Penis (tissue), 1 donor: ENCODE measurements around a stretch of chr7.

DNA sequence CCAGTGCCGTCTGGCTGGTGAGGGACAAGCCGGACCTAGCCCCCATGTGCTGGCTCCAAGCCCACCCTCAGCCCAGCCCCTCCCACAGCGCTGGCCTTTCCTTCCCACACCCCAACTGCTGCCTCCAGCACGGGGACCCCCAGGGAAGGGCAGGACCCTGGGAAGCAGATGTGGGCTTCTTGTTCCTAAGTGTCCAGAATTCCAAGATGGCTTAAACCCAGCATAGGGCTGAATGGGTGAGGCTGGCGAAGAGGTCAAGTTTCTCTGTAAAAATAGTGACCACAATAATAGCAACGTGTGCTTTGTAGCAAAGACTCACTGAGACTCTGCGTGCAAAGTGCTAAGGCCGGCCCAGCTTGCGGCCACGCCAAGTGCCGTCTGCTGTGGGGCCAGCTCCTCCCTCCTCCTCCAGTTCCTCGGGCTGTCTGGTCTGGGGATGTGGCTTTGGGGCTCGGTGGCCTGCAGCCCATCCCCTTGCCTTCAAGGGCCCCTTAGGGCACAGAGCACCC is 7.8 kb upstream of the FAM20C start:
- PRO-cap: no peak

- PRO-cap: no peak
These were observed 28.1 kb downstream of the FAM20C start for GRCh38 chr7:220399-220937.

DNA sequence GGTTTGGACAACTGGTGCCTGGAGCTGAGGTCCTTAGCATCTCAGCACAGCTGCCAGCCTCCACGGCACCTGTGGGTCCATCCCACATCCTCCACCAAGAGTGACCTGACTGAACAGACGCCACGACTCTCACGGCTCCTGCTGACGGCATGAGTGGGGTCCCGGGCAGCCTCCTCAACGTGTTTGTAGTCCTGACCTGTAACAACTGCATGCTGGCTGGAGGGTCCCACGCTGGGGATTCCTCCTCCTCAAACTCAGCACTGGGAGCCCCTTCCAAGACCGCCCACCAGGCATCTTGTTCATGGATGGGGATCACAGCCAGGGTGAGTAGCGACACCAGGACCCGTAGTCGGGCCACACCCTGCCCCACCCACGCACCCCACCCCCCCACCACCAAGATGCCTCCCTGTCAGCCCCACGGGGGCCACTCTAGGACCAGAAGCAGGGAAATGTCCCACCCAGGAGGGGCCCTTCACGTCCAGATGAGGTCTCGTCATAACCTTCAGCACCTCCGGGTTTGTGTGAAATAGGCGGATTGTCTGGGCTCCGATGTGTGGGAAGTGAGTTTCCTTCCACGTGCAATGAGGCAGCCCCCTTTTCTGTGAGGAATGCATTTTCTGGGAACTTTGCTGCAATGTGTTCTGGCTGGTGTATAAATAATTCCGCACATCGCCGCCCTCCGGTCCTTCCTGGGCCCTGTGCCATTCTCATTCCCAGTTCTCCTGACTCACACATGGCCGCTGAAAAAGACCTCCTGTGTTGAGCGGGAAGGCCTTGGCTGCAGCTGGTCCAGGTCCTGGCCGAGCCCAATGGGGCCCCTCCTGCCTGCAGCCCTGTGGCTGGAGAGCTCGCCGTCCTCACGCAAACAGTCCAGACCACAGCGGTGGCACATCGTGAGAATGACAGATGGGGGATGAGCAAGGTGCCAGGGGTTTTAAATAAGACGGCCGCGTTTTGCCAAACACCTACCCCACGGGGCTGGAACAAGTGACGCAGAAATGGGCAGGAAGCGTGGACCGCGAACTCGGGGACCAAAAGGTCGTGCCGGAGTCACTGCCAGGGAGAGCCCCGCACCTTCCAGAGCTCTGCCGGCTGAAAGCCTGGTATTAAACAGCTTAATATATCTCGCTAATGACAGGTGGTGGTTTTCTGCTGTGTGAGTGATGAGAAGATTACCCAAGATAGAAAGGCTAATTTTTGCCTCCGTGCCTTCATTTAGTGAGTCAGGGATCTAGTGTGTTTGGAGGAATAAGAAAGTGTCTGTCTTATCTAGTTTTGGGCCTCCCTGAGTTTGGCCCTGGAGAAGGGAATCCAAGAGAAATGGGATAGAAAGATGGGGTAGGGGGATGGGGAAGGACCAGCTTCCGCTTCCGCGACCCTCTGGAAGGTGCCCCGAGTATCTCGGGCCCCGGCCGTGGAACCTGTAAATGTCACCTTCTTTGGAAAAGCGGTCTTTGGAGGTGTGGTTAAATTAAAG is 36.8 kb downstream of the FAM20C start:
- PRO-cap: no peak

DNA sequence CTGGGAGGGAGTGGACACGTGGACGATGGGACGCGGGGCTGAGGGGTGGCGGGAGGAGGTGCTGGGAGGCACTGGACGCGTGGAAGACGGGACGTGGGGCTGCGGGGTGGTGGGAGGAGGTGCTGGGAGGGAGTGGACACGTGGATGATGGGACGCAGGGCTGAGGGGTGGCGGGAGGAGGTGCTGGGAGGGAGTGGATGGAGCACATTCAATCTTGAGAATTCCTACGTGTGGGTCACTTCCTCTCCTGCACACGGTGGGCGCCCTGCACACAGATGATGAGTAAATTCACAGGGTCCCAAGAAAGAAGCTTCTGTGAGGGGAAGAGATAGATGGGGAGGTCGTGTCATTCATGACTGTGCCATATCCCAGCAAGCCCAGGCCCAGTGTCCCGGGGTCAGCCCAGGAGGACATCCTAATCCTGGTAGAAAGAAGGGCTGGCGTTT is 7.3 kb downstream of the FOXL3 start:
- PRO-cap: no peak

GRCh38 chr7:323765-324262 is 33.8 kb downstream of the FOXL3 start:
- PRO-cap: no peak

GRCh38 chr7:329974-330399 is 40.0 kb downstream of the FOXL3 start:
- PRO-cap: no peak

DNA sequence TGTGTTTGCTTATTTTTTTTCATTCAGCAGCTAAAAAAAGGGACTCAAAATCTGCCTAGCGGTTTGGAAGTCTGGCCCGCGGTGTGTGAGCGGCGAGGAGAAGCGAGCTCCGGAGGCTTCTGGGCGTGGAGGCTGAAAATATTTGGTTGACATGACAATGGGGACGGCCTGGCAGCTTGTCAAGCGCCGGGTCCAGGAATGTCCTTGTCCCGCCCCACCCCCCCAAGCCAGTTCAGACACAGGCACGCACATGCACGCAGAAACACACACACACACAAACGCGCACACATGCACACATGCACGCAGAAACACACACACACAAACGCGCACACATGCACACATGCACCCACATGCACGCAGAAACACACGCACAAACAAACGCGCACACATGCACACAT is 43.5 kb downstream of the FOXL3 start:
- PRO-cap: no peak

GRCh38 chr7:353691-353916 is 63.6 kb downstream of the FOXL3 start:
- PRO-cap: no peak

DNA sequence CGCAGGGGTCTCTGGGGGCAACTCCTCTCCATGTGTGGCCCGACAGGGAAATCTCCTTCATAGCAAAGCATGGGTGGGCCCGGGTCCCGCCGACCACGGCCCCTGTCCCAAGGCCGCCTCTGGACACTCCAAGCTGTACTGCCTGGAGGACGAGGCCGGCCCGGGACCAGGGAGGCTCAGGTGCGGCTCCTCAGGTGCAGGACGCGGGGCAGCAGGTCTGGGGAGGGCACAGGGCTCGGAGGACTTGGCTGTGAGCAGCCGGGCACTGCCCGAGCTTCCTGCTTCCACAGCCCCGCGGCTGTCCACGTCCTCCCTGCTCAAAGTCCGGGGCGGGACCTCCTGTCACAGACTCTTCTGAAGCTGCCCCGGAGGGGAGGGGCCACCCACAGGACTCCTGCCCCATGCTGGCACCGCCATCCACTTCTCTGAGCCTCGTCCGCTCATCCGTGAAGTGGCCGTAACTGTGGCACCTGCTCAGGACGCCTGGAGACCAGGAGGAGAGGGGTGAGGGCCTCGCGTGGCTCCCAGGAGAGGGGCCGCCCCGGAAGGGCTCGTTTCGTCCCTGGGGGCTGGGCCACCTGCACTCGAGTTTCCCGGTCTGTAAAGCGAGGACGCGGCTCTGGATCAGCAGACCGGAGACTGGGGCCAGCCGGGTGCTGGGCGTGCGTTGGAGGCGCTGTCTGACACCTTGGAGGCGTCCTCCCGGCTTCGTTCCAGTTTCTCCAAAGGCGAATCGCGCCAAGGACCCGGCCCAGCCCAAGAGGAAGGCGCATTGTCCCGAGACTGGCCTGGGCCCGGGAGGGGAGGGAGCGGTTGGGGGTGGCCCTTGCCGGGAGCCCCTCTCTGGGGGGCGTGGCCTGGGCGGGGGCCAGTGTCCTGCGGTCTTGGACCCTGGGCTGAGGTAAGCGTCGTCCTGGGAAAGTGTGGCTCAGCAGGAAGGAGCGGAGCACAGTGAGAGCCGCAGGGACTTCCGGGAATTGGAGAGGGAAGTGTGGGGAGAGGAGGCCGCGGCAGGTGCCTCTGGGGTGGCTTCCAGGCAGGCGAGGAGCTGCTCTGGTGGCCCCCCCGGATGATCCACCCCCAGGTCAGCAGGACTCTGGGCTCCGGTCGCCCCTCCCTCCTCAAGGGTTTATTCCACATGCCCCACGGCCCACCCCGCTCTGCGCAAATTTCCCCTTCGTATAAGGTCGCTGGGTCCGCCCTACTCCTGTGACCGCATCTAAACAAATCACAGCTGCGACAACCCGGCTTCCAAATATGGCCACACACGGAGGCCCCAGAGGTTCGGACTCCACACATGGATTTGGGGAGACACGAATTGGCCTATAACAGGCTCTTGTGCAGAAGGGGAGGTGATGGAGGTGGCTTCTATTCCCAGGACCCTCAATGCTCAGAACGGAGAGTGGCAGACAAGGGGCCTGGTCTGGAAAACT is 89.6 kb downstream of the FOXL3 start:
- PRO-cap: no peak

DNA sequence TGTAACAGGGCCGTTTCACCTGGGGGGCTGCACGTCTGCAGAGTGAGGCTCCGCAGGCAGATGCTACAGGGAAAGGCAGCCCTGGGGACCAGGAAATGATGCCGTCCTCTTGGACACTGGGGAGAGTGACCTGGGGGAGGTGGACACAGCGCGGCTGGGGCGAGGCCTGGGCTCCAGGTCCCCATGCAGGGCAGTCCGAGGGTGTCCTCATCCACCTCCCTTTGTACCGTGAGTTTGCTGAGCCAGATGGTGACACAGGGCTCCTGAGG is 41.9 kb downstream of the PDGFA start:
- PRO-cap: no peak

GRCh38 chr7:557397-558060 is 37.9 kb upstream of the PDGFA start:
- PRO-cap: no peak

- PRO-cap: no peak
These were observed 81.6 kb upstream of the DNAAF5 start for GRCh38 chr7:644804-645419.

GRCh38 chr7:821486-822351 is 10.6 kb upstream of the SUN1 start:
- PRO-cap: no peak

DNA sequence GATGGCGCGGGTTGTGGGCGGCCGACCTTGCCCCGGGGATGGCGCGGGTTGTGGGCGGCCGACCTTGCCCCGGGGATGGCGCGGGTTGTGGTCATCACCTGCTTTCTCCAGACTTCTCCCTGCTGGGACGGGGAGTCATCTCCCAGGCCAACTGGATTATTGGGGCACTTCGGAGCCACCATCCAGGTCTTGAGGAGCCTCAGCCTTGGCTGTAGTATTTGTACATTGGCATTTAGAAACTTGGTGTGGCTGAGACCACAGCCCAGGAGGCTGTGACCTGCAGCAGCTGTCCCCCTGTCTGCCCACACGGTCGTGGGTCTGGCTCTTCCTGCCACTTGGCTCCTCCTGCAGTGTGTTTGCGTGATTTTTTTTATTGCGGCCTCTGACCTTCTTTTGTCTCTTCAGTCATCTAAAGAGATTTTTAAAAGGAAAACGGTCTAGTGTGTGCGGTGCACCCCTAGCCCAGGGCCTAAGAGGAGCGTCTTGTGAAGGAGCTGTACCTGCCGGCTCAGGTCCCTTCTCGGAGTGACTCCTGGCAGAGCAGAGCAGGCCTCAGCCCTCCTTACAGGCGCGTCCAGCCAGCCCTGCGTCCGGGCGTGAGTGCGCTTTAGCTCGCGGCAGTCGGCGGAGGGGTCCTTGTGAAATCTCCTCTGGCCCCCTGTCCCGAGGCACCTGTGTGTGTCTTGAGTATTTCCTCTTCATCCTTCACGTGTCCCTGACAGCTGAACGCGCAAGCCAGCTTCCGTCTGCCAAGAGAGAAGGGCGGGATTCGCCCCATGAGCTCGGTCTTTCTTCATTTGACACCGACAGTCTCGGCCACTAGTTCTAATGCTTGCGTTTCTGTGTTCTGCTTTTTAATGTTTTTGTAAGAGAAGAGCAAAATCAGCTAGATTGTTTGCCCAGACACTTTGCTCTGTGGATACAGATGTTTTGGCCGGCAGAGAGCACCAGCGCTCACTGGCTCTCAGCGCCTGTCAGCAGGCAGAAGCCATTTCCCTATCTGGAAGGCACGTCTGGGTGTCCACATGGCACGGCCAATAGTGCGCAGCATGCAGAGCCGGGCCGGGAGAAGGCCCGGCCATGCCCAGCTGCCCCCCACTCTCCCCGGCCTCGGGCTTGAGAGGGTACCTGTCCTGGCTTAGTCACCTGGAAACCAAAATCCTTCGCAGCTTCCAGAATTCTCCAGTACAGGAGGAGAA is 6.7 kb downstream of the GET4 start:
- PRO-cap: no peak

- PRO-cap: no peak
These were observed 18.9 kb downstream of the GET4 start for GRCh38 chr7:895079-895926.

- PRO-cap: no peak
These were observed 27.4 kb downstream of the ADAP1 start for GRCh38 chr7:926845-927771.

GRCh38 chr7:979888-980792 is 2.8 kb upstream of the CYP2W1 start:
- PRO-cap: no peak

- PRO-cap: no peak
These were observed 9.8 kb downstream of the GPR146 start for GRCh38 chr7:1053906-1054846.

GRCh38 chr7:1076364-1077044 is 11.4 kb upstream of the GPER1 start:
- PRO-cap: no peak

- PRO-cap: no peak
These were observed 6.0 kb upstream of the GPER1 start for GRCh38 chr7:1081837-1082363.